Glomerular endothelial cell (primary cell): ENCODE measurements around a stretch of chr6.

DNA sequence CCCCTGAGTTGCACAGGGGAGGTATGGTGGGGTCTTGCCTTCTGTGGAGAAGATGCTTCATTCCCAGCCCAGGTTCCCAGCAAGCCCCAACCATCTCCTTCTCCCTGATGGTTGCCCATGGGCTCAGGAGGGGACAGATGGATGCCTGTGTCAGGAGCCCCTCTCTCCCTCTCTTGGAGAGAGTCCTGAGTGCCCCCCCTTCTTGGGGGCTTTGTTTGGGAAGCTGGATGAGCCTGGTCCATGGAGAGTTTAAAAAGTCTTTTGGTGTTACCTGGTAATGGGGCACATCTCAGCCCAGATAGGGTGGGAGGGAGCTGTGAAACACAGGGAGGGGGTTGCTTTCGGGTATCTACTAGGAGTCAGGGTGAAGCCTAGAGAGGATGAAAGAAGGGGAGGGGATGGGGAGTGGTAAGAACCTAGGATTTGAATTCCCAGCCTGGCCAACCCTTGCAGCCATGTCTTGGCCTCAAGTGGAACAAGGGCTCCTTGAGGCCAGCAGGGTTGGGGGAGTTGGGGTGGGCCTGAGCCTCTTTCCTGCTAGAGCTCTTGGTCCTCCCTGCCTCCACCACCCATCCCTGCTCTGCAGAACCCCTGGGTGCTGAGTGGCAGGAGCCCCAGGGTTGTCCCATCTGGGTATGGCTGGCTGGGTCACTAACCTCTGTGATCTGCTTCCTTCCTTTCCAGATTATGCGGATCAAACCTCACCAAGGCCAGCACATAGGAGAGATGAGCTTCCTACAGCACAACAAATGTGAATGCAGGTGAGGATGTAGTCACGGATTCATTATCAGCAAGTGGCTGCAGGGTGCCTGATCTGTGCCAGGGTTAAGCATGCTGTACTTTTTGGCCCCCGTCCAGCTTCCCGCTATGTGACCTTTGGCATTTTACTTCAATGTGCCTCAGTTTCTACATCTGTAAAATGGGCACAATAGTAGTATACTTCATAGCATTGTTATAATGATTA lies 8.0 kb downstream of the VEGFA start:
- RAMPAGE, long total RNA, result no peak

DNA sequence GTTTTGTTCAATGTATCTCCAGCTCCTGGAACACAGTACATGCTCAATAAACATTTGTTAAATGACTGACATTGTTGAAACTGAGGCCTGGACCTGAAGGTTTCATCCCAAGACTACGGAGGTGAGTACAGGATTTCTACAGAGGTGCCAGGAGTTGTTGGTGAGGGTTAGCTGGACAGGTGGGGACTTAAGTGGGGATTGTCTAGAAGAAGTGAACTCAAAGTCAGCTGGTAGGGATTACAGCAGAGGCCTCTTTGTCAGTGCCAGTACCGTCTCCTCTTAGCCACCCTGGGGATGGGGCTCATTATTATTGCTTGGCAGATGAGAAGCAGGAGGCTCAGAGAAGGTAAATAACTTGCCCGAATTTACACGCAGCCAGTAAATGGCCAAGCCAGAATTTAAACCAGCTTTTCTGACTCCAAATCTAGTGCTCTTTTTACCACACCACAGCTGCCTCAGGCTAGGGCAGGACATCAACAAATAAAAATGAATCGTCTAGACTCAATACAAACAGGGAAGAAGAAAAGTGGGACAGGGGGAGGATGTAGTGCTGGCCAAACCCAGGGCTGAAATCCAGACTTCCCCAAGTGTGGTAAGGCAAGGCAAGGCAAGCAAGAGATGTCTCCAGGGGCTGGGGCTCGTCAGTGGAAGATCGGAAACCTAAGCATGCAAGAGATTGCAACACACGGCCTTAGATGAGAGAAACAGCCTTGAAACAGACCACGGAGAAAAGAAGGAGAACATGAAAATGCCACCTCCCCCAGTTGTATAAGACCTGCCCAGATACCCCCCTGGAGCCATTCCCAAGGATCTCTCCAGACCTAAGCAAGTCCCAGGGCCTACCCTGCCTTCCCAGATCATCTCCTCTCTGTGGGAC lies 19.8 kb downstream of the VEGFA start:
- RAMPAGE, long total RNA, result no peak

GRCh38 chr6:43830943-43831772 lies 61.1 kb downstream of the VEGFA start:
- RAMPAGE, long total RNA, result no peak

- RAMPAGE, long total RNA, result no peak
Measured at GRCh38 chr6:43913549-43913964, 143.5 kb downstream of the VEGFA start.

DNA sequence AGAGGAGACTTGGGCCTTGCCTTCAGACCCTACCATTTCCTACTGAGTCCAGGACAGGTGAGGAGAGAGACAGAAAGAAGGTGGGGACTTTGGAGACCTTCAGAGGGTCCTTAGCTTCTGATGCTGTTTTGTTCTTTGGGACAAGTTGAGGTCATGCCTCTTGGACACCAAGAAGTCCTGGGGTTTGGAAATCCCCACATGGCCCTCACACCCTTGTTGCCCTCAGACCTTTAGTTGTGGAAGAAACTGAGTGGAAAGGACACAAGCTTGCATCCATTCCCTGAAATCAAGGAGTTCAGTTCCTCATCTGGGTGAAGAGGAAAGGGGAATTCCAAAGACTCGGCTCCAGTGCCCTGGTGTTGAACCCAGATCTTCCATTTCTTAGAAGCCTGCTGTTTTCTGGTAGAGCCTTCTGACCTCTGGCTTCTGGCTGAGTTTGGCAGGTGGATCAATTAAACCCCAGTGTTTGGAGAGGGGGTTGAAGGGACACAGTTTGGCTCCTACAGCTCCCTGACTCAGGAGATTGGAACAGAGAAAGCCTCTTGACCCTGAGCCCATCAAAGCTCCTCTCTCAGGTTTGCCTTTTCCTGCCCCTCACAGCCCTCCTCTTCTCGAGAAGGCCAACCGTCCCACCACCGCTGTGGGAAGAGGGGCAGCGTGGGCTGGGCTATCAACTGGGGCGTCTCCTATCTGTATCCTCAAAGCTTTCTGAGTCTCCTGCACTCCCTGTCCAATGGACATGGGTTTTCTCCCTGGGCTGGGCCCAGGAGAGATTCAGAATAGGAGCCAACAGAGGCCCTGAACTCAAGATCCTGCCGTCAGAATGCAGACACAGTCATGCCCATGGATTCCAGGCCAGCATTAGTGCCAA lies 146.1 kb downstream of the VEGFA start:
- RAMPAGE, long total RNA, result no peak

- RAMPAGE, long total RNA, result no peak
Measured at GRCh38 chr6:43916706-43917264, 146.8 kb downstream of the VEGFA start.

GRCh38 chr6:43917265-43918060 lies 147.5 kb downstream of the VEGFA start:
- RAMPAGE, long total RNA, result no peak

DNA sequence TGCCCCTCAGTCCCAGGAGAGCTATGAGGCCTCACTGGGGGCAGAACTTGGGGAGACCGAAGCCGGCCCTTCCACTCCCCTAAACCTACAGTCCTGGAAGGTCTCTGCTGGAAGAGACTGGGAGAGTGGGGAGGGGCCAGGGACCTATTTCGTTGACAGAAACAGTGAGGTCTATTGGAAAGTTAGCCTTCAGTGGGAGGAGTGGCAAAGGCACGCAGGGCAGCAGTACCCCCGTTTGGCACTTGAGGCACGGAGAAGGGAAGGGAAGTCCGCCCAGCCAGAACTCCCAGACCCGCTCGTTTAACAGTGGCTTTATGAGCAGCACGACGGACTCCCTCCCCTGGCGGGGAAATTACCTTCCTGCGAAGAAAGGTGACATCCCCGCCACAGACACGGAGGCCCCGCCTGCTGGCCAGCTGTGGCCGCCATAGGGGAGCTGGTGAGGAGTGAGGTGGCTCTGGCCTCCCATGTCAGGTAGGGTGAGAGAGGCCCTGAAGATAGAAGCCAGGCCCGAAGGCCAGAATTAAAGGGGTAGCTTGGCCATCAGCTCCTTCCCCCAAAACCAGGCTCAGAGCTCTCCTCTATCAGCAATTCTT lies 123.9 kb downstream of the MRPL14 start:
- RAMPAGE, long total RNA, result no peak

- RAMPAGE, long total RNA, result no peak
Measured at GRCh38 chr6:44073168-44073702, 54.0 kb downstream of the MRPL14 start.

GRCh38 chr6:44075140-44075666 lies 52.0 kb downstream of the MRPL14 start:
- RAMPAGE, long total RNA, result no peak

DNA sequence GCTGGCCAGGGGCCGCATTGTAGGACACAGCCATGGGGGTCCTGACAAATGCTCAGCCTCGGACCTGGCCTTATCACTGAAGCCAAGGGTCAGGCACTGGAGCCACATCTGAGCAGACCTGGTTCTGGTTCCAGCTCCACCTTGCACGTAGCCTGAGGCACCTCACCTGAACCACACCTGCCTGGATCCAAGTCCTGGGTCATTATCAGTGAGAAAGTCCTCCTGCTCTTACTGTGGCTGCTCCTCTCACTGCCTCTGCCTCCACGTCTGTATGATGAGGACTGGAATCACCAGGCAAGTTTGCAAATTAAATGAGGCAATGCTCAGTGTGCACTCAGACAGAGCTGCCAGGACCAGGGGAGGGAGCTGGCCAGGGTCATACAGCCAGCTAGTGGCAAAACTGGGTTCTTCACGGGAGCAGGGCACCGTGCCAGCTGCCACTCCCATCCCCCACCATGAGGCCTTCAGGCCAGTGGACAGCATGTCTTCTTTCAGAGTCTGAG lies 40.2 kb downstream of the MRPL14 start:
- RAMPAGE, long total RNA, result no peak

GRCh38 chr6:44126037-44127155 lies 856 bp downstream of the MRPL14 start:
- RAMPAGE, long total RNA, result no peak

DNA sequence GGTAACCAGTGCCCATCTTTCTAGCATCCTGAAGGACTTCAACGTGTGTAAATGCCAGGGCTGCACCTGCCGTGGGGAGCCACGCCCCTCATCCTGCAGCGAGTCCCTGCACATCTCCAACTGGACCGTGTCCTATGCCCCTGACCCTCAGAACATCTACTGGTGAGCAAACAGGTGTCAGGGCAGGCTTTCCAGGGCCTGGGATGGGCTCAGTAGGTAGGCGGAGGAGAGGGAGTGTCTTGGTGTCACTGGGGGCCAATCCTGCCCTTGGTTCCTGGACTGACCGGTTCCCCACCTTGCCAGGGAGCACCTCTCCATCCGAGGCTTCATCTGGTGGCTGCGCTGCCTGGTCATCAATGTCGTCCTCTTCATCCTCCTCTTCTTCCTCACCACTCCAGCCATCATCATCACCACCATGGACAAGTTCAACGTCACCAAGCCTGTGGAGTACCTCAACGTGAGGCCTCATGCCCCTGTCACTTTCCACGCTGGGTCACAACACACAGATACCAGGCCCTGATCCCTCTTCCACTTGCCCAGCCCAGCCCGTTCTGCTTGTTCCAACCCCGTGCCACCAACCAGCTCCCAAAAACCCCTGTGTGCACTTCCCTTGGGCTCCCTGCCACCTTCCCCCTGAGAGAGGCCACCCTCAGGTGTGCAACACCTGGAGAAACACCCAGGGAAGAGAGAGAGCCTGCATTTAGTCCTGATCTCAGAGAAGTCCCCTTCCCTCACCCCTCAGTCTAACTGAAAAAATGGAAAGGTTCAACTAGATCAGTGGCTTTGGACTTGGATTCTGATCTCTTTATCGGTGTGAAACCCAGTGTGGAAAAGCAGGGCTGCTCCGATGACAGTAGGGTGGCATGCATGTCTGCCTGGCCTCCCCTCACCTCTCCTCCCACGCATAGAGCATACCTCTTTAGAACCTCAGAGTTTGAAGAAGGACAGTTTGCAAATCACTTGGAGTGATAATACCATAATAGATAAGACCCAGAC lies 9.8 kb upstream of the CAPN11 start:
- RAMPAGE, long total RNA, result no peak

DNA sequence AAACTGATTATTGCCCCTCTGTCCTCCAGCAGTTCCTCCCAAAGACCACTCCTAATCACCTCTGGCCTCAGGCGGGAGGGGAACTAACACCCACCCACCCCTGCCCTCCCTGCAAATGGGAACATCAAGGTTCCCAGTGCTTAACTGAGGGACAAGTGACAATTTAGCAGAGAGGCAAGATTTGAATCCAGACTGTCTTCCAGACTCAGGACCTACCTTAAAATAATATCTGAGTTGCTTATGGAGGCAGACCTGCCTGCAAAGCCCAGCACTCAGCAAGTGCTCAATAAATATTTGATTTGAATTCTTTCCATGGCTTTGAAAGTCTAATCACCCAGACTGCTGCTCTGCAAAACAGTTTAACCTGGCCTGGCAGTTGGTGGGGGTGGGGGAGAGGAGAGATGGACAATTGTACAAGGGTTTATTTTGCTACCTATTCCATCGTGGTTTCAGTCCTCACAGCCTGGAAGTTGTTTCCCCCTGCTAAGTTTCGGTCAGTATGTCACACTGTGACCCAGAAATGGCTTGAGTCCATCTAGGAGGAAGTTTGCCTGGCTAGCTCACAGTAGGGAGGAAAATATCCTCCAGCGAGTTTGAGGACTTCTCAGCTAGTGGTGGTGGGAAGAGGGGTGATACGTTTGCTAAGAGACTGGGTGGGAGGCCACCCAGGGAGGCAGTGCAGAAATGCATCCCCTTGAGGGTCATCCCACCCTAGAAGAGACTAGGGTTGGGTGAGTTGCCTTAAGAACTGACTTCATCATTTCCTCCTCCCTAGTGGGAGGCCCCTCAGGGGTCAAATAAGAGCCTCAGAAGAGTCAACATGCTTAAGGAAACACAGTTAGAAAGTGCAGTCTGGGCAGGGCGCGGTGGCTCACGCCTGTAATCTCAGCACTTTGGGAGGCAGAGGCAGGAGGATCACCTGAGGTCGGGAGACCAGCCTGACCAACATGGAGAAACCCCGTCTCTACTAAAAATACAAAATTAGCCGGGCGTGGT lies 1.5 kb downstream of the MYMX start:
- RAMPAGE, long total RNA, result no peak

DNA sequence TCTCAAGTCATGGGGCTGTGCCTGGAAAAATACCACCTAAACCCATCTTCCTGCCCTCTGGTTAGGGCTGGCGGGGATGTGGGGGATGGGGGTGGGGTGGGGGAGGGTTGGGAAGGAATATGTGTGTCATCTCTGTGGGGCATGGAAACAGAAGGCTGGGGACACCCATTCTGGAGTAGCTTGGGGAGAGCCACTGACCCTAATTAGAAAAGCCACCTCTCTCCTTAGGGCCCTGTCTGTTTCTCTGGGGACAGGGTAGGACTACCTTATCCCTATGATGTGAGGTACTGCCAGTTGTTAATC lies 1.3 kb upstream of the SLC29A1 start:
- RAMPAGE, long total RNA, result no peak

DNA sequence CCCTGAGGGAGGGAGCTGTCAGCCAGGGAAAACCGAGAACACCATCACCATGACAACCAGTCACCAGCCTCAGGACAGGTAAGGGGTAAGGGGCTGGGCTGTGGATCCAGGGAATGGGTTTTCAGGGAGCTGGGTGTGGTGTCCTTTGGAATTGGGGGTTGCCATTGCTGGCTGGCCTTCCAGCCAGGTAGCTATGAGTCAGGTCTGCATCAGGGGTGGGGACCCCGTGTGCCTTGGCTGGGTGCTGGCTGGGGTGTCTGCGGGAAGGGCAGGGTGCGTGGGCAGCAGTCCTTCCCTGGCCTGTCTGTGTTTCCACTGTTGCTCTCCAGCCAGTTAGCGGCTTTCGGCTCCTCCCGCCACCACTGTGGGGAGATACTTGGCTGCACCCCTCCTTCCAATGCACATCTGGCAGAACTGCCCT lies 3.9 kb downstream of the SLC29A1 start:
- RAMPAGE, long total RNA, result no peak

DNA sequence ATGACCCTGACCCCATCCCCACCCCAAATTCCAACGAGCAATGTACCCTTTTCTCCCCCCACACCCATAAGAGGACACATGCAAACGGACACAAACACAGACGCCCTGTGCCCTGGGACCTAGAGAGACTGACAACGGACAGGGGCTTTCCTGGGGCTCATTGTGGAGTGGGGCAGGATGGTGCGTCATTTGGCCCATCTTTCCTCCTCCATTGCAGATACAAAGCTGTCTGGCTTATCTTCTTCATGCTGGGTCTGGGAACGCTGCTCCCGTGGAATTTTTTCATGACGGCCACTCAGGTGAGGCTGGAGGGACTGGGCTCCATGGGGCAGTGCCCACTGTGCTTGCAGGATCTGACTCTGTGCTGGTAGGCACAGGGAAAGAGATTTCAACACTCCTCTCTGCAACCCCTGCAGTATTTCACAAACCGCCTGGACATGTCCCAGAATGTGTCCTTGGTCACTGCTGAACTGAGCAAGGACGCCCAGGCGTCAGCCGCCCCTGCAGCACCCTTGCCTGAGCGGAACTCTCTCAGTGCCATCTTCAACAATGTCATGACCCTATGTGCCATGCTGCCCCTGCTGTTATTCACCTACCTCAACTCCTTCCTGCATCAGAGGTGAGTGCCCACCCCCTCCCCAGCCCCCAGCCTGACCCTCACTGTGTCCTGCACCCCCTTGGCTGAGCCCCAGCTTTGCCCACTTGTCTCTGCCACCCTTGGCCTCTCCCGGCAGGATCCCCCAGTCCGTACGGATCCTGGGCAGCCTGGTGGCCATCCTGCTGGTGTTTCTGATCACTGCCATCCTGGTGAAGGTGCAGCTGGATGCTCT lies 6.0 kb downstream of the SLC29A1 start:
- RAMPAGE, long total RNA, result no peak

DNA sequence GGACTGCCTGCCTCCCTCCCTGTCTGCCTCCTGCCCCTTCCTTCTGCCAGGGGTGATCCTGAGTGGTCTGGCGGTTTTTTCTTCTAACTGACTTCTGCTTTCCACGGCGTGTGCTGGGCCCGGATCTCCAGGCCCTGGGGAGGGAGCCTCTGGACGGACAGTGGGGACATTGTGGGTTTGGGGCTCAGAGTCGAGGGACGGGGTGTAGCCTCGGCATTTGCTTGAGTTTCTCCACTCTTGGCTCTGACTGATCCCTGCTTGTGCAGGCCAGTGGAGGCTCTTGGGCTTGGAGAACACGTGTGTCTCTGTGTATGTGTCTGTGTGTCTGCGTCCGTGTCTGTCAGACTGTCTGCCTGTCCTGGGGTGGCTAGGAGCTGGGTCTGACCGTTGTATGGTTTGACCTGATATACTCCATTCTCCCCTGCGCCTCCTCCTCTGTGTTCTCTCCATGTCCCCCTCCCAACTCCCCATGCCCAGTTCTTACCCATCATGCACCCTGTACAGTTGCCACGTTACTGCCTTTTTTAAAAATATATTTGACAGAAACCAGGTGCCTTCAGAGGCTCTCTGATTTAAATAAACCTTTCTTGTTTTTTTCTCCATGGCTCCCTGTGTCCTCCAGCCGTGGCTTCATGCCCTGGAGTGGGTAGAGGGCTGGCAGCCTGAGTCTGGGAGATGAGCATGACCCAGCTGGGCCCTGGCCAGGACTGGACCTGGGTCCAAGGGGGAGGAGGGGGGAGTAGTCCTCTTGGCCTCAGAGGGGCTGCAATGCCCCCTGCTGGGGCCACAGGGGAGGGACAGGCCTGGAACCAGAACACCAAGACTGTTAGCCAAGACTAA lies 10.4 kb downstream of the SLC29A1 start:
- RAMPAGE, long total RNA, result no peak

DNA sequence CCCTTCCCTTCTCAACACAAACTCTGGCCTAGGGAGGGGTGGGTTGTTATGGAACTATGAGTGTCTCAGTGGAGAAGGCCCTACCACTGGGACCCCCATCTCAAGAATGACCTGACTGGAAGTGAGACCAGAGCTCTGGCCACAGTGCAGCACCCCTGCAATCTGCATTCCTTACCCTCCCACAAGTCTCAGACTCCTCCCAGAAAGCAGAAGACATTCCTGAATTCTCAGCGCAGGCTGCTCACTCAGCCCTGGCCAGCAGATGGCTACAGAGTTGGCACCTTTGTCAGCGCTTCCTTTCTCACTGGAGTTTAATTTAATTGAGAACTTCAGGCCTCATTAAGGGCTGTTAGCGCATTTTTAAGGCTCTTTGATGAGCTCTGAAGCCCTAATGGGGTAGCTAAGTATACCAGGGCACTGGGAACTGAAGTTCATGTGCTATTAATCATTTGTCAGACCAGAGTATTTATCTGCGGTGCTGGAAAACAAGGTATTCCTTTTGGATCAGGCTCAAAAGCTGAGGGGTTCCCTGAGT lies 11.3 kb downstream of the SLC29A1 start:
- RAMPAGE, long total RNA, result no peak

DNA sequence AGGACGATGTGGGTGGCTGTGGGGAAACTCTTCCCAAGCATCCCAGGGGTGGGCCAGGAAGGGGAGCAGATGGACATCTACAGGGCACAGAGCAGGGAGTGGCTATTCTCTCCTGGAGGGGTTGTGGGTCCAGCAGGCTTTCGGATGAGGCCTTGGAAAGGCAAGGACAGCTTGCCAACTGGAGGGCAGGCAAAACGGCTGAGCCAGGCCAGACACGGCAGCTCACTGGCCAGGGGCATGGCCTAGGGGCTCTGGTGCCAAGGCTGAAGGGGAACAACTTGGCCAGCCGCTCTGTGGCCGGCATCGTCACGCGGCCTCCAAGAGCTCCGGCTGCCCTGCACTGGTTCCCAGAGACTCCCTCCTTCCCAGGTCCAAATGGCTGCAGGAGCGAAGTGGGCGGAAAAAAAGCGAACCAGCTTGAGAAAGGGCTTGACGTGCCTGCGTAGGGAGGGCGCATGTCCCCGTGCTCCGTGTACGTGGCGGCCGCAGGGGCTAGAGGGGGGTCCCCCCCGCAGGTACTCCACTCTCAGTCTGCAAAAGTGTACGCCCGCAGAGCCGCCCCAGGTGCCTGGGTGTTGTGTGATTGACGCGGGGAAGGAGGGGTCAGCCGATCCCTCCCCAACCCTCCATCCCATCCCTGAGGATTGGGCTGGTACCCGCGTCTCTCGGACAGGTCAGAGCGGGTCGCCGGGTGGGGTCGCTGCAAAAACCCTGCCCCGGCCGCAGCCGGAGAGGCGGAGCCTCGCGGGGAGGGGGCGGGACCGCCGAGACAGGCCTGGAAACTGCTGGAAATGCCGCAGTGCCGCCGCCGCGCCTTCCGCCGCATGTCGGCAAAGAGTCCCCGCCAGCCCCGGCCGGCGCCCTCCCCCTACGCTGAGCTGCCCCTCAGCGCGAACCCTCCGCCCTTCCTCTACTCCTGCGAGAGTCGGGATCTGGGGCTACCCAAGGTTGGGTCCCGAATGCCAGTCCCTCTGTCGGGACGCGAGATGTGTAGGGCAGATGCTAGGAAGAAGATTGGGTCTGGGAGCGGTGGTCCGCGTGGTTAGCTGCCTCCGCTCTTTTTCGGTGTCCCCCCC lies 891 bp upstream of the HSP90AB1 start:
- RAMPAGE, long total RNA, result no peak